Peritoneum (tissue), 1 donor: ENCODE measurements around a stretch of chrX.

DNA sequence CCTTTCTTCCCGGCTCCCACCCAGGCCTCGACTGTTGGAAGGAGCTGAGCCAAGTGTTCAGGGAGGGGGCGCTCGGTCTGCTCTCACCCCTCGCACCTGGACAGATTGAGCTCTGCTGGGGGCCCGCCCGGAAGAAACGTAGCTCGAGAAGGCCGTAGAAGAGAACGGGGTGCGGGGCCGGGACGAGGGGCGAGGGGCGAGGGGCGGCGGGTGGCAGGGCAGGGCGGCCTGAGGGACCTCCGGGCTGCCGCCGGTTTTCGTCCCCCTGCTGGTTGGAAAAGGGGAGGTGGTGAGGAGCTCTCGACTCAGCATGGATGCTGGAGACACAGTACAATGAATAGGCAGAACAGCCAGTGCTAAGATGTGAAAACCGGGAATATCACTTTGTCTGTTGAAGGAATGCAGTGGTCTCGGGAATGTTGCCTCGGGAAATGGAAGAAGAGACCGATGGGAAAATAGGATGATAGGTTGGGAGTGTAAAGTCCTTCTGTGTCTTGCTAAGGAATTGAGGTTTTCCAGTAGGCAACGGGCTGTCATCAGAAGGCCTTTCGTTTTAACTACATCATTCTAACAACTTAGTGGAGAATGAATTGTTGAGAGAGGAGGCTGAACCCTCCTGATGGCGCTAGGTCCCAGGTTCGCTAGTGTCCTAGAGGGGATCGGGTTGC is 500 bp downstream of the VBP1 start:
- PRO-cap = no peak